Epithelial cell of proximal tubule (primary cell): Measurements from ENCODE around the genes CDH2 and TRAPPC8.

- RAMPAGE, long total RNA: no peak
- RRBS: no CpG with 5 or more reads among the region's 7 CpGs
Measured at GRCh38 chr18:26655262-26655644, 106.9 kb upstream of the KCTD1 start.

DNA sequence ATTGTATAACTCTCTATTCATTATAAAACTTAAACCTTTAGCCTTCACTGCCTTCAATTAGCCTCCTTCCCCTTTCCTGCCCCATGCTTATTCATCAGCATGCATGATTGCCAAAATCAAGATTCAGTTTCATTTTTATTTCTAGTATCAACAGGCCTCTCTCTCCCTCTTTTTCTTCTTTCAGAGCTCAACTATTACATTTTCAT lies 113.1 kb downstream of the AQP4 start:
- RAMPAGE, long total RNA: no peak

GRCh38 chr18:26863897-26864700 lies 1.4 kb downstream of the AQP4 start:
- RAMPAGE, long total RNA: no peak
- RRBS: no CpG with 5 or more reads among the region's 13 CpGs

- RAMPAGE, long total RNA: no peak
- RRBS: no CpG with 5 or more reads among the region's 1 CpG
Measured at GRCh38 chr18:28005694-28006146, 171.2 kb downstream of the CDH2 start.

DNA sequence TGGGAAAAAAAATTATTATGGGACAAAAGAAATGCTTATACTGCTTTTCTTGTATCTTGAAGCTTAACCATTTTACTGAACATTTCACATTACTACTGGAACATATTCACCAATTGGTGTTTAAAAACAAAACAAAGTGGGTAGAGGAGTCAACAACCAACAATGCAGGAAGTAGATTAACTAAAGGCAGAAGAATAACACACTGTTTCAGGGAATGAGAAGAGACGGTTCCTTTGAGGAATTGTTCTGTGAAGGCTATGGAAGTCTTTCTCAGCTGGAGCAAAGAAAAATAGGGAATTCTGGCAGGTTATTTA lies 113.8 kb downstream of the CDH2 start:
- RAMPAGE, long total RNA: no peak
- RRBS: no CpG with 5 or more reads among the region's 1 CpG

- RAMPAGE, long total RNA: no peak
- RRBS: 2% methylated on average over 12 of the region's 57 CpGs
Measured at GRCh38 chr18:28174922-28175982, 1.7 kb downstream of the CDH2 start.

DNA sequence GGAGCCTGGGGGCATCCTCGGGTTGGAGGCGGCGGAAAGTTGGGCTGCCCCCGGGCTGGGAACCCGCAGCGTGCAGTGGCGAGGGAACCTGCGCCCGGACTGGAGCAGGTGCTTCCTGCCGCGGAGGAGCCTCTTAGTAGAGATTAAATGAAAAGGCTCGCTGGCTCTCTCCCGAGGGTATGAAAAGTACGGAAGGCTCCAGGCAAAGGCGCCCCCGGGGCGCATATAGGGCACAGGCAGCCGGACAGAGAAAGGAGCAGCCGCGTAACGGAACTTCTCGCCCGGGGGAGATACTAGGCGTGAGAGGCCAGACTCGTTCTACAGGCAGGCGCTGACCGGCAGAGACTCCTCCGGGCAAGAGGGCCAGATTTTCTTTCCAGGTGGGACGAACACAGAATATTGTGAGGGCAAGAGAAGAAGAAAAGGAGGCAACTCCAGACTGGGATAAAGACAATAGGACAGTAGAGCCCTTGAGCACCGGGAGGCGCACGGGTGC lies 899 bp downstream of the CDH2 start:
- RAMPAGE, long total RNA: no peak
- RRBS: 1% methylated on average over 18 of the region's 32 CpGs

DNA sequence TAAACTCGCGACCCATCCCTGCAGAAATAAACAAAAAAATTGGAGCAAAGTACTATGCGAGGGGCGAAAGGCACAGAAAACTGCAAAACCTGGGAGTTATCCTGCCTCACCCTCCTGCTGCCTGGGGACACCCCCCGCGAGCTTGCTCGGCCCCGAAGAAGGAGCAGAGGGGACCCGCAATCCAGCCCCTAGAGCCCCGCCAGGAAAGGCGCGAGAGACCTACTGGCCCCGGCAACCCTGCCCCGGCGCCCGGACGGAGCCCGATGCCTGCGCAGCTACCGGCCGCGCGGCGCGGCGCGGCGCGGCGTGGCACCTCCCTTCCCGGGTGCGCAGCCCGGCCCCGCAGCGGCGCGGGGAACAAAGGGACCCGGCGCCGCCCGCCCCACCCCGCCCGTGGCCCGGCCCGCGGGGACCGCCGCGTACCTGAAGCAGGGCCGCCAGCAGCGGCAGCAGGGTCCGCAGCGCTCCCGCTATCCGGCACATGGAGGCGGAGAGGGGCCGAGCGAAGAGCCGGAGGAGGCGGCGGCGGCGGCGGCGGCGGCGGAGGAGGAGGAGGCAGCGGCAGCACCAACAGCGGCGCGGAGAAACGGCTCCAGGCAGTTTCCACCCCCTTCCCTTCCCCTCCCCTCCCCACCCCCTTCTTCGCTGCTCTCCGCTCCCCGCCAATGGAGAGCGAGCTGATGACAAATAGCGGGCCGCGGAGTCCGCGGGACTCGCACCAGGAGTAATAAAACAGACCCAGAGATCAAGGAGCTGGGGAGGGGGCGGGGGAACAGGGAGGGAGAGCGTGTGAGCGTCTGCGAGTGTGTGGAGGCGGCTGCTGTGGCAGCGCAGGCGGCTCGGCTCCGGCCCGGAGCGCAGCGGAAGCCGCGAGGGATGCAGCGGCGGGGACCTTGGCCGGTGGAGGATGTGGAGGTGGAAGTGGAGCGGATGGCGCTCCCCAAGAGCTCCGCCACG lies at the start of gene CDH2:
TSS of gene CDH2 (minus strand) at position 591 of the 957 bp plus-strand sequence.
- RAMPAGE, long total RNA: no peak
- RRBS: 1% methylated on average over 37 of the region's 103 CpGs

DNA sequence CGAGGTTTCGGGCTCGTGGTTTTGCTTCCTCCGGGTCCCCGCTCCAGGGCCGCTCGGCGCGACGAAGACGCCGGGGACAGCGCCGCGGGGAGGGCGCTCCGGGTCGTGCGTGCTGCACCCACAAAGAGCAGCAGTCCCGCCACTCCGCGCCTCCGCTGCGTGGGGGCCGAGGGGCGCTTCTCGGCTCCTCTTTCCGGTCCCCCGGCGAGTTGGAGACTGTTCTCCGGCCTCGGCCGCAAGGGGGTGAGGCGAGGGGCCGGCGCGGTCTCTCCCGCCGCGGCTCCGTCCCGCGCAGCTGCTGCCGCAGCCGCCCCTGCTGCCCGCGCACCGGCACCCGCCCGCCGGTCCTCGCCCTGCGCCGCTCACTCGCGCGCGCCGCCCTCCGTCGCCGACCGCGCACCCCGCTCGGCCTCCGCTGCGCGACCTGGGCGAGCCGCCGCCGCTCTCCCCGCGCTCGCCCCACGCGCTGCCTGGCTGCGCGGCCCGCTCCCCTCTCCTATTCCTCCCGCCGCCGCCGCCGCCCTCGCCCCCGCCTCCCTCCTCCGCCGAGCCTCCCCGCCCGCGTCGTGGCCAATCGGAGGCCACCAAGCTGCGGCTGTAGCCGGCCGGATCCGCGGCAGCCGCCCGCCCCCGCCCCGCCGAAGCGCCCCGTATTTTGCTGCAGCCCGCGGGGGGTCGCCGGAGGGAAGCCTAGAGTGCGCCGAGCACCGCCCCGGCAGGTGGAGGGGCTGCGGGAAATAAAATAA lies 740 bp upstream of the CDH2 start:
- RAMPAGE, long total RNA: no peak
- RRBS: 1% methylated on average over 46 of the region's 116 CpGs

- RAMPAGE, long total RNA: no peak
- RRBS: no CpG with 5 or more reads among the region's 43 CpGs
Measured at GRCh38 chr18:30175280-30175751, 867.2 kb downstream of the DSC3 start.

DNA sequence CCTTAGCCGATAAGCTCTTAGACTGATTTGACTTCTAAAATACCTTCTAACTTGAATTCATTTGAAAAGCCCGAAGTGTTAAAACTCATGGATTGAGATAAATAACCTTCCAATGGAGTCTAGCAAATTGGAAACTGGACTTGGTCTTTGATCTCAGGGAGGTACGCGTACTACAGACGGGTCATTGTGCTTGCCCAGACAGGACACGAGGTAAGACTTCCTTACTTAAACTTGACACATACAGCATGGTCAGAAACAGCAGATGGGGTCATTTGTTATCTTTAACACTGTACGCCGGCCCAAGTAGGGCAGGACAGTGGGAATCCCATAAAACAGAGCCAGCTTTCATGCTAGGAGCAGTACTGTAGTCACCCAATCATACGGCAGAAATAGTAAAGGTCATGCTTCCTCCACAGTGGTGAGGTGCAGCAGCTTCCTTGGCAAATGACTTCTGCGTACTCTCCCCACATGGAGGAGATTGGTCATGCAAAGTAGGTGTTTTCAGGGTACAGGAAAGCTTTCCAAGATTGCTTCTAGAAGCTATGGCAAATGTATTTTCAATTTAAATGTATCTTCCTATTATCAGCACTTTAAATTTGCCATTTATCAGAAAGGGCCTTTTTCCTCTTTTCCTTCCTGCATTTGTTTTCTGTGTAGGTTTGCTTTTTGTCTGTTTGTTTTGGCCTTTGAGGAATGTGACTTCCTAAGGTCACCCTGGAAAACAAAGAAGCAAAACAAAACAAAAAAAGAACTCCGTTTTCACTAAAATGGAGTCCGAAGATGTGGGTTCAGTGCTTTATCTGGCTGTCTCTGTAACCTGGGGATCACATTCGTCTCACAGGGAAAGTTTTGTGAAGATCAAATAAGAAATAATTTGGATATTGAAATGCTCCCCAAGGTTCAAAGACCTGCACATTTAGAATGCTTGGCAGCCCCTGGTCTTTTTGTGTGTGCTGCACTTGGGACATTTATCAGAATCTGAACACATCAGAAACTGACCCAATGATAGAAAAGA lies 74.0 kb upstream of the DSG1 start:
- RAMPAGE, long total RNA: no peak
- RRBS: no CpG with 5 or more reads among the region's 13 CpGs

GRCh38 chr18:31343391-31343769 lies 25.4 kb downstream of the DSG1 start:
- RAMPAGE, long total RNA: no peak
- RRBS: no CpG with 5 or more reads among the region's 4 CpGs

GRCh38 chr18:31397140-31397731 lies 20.7 kb downstream of the DSG4 start:
- RAMPAGE, long total RNA: no peak
- RRBS: no CpG with 5 or more reads among the region's 3 CpGs

GRCh38 chr18:31810563-31811077 lies 49.9 kb upstream of the SLC25A52 start:
- RAMPAGE, long total RNA: no peak
- RRBS: no CpG with 5 or more reads among the region's 6 CpGs

GRCh38 chr18:31819178-31819628 lies 58.5 kb upstream of the SLC25A52 start:
- RAMPAGE, long total RNA: no peak
- RRBS: no CpG with 5 or more reads among the region's 10 CpGs

GRCh38 chr18:31857396-31858063 lies 85.4 kb downstream of the TRAPPC8 start:
- RAMPAGE, long total RNA: no peak
- RRBS: no CpG with 5 or more reads among the region's 6 CpGs

- RAMPAGE, long total RNA: no peak
- RRBS: 2% methylated on average over 29 of the region's 82 CpGs
Measured at GRCh38 chr18:31942260-31943214, at the start of gene TRAPPC8. TSS of gene TRAPPC8 (minus strand) at chr18:31943128.

- RAMPAGE, long total RNA: no peak
- RRBS: no CpG with 5 or more reads among the region's 6 CpGs
Measured at GRCh38 chr18:31982948-31983591, 35.6 kb upstream of the RNF125 start.

DNA sequence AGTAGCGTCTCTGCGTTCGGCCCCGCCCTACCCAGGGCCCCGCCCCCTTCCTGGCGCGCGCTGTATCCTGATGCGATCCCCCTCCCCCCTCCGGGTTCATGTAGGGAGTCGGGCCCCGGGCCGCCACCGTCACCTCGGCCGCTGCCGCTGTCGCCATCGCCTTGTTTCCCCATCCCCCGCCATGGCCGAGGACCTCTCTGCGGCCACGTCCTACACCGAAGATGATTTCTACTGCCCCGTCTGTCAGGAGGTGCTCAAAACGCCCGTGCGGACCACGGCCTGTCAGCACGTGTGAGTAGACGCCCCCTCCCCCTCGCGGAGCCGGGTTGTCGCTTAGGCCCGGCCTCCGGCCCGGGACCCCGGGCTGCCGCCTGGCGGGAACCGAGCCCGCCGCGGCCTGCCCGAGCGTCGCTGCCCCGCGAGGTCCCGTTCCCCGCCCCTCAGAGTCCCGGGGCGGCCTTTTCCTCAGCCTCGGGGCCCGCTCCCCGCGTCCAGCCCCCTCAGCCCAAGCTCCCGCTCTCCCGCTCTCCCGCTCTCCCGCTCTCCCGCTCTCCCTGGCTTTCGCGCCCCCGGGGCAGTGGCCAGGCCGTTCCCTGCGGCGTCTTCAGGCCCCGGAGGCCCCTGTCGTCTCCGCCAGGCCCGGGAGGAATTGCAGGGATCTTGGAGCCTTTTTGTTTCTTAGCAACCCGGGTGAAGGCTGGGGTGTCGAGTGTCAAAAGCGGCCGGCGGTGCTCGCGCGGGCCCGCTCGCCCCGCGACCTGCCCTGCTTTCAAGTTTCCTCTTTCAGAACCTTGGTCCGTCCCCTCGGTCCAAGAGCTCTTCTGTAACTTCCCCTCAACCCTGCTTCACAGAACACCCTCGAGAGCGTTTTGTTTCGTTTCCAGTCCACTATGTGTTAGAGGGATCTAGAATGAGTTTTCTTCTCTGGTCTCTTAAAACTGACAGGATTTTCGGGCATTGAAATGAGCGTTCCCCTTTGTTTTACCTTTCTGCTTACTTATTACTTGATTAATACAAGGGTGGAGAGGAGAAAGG lies 1.2 kb downstream of the RNF138 start:
- RAMPAGE, long total RNA: start-site peak on the plus strand centred at position 110 of the sequence, 43 bp wide, 26 and 29 reads in 2 replicates
- RRBS: 3% methylated on average over 20 of the region's 92 CpGs

GRCh38 chr18:32213743-32214205 lies 23.9 kb downstream of the MEP1B start:
- RAMPAGE, long total RNA: no peak
- RRBS: no CpG with 5 or more reads among the region's 3 CpGs